ENCODE results near the genes TSG101 and NAV2.

GRCh38 chr11:18246342-18246745, 2.1 kb downstream of the SAA2 start:
- RRBS = no CpG with 5 or more reads among the region's 7 CpGs

DNA sequence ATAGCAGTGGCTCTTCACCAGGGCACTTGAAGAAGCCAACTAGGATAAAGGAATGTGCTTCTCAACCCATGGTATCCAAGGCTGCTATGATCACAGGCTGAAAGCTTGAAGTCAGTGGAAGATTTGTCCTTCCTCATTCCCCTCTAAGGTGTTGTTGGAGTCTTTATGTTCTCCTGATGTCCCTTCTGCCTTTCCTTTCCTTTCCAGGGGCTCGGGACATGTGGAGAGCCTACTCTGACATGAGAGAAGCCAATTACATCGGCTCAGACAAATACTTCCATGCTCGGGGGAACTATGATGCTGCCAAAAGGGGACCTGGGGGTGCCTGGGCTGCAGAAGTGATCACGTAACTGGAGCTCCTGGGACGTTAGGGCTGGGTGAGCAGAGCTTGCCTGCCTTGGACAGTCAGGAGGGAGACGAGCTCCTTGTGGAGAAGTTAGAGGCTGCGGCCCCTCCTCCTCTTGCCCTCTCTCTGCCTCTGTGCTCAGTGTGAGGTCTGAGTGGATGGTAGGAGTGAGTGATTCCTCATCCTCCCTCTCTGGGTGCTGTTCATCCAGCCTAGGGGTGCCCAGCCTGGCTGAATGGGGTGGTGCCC, 3.0 kb downstream of the SAA1 start:
- RRBS = no CpG with 5 or more reads among the region's 7 CpGs

- RRBS = no CpG with 5 or more reads among the region's 5 CpGs
Measured at GRCh38 chr11:18281872-18282449, 15.9 kb downstream of the SAA1 start.

DNA sequence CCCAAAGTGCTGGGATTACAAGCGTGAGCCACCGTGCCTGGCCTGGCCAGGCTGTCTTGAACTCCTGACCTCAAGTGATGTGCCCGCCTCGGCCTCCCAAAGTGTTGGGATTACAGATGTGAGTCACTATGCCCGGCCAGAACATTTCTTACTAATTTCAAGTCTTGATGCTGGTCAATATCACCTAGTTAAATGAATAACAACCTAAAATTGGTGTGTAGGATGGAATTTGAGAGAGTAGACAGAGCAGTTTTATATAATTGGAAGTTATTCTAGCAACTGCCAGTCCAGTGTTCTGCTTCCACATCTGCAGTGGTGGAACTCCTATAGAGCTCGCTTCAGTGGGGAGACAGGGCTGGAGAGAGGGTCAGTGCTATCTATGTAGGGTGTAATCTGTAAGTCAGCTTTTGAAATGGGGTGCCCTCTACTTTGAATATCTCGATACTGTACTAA, 4.5 kb downstream of the LDHA start:
- RRBS = no CpG with 5 or more reads among the region's 7 CpGs

- RRBS = no CpG with 5 or more reads among the region's 9 CpGs
Measured at GRCh38 chr11:18408439-18409248, 3.5 kb upstream of the LDHC start.

DNA sequence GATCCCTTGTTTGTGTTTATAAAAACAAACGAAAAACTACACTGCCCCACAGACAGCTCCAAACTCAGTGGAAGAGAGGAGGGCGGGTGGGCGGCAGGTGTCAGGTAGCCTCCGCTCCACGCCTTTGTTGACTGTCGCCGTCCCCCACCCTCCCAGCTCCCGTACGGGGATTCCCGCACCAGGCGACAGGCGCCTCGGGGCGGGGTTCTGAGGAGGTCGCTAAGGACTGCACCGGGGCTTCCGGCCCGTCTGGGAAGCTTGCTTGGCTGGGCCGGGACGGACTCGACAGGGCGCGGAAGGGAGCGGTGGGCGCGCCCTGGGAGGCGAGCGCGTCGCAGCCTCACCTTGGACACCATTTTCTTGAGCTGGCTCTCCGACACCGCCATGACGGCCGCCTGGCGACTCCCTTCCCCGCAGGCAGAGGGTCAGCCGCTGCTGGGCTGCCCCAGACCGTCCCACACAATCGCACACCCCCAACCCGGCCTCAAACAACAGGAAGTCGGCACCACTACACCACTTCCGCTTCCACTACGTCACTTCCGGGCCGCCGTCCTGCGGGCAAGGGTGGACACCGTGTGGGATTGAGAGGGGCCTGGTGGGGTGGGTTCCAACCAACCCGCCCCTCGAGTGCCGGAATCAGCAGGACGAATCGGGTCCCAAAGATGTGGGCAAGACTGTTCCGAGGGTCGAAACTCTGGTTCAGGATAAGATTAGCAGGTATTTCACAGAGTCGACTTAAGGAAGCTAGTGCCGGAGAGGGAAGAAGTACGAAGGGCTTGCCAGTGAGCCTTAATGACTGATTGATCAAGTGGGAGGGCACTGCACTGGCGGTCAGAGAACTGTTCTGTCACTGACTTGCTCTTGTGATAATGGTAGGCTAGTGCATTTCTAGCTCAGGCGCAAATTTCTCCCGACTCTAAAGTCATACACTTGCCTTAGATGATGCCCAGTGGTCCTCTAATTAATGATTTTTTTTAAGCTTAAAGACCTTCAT, at the start of gene TSG101:
Gene TSG101, minus strand, starts transcription at position 512 of the 994 bp plus-strand sequence.
- RRBS = under 1% methylated on average over 12 of the region's 61 CpGs

DNA sequence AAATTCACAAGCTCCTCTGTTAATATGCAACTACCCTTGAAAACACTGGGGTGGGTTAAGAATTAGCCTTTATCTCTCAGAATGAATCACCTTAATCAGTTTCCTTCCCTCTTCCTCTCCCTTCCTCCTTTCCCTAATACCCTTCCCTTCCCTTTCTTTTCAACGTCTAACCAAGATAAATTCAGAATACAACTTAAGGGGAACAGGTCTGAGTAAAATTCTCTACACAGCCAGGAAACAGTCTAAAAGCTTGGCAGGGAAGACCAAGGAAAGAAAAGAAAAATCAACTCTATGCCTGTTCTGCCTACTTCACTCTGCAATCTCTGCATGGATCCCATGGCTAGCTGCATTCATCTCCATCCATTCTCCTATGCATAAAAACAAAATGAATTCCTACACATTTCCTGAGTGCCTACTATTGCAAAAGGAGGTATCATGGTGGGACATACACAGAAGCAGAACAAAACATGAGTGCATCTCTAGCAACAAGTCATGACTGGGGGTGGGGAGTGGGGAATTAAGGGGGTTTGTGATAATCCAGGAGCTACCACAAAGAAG, 15.2 kb downstream of the UEVLD start:
- RRBS = no CpG with 5 or more reads among the region's 1 CpG

- RRBS = no CpG with 5 or more reads among the region's 12 CpGs
Measured at GRCh38 chr11:18707515-18708096, 9.0 kb downstream of the TMEM86A start.

DNA sequence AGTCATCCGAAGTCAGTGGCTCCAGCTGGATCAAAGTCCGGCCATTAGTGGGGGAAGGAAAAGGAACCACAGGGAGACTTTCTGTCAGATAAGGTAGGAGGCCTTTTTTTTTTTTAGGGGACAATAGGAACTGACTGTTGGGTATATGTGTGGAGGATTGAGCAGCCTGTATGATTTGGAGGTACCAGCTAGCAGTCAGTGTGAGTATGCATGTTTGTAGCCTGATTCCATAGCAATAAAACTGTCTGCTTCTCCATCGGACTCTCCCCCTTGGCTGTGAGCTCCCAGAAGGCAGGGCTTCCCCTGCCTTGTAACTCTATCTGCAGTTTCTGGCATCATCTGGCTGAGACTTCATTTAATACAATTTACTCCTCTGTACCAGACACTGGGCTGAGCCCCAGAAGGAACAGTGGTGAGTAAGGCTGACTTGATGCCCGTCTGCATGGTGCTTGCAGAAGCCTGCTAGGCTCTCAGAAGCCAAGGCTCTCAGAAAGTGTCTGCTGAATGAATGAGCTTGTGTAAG, 5.7 kb downstream of the IGSF22 start:
- RRBS = no CpG with 5 or more reads among the region's 4 CpGs

GRCh38 chr11:19136468-19137009, 19.6 kb downstream of the ZDHHC13 start:
- RRBS = no CpG with 5 or more reads among the region's 6 CpGs

DNA sequence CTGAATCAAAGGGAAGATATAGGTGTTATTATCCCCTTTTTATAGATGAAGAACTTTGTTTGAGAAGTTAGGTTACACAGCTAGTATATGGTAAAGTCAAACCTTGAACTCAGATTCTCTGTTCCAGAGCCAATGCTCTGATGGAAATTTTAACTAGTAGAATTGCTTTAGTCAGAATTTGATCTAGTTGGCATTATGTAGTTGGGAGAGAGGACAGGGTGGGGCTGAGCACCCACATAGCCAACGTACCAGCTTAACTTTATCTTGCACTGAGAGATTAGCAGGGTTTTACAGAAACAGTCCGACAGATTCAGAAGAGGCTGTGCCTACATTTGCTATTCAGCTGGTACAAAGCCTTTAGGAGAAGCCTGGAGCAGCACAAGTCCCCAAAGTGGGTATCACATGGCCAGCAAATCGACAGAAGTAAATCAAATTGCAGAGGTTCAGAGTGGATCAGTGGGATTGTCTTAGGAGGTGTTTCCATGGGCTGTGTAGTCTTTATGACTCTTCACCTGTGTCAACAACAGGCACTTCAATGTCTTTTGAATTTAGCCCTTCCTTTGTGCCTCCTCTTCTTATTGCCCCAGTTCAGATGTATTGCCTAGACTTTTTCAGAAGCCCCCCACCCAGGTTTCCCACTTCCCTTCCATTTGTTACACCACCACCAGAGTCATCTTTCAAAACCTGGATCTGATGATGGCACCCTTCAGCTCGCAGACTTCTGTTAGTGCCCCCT, 7.3 kb upstream of the CSRP3 start:
- RRBS = no CpG with 5 or more reads among the region's 4 CpGs

GRCh38 chr11:19453939-19454392, 213.2 kb upstream of the E2F8 start:
- RRBS = no CpG with 5 or more reads among the region's 7 CpGs

DNA sequence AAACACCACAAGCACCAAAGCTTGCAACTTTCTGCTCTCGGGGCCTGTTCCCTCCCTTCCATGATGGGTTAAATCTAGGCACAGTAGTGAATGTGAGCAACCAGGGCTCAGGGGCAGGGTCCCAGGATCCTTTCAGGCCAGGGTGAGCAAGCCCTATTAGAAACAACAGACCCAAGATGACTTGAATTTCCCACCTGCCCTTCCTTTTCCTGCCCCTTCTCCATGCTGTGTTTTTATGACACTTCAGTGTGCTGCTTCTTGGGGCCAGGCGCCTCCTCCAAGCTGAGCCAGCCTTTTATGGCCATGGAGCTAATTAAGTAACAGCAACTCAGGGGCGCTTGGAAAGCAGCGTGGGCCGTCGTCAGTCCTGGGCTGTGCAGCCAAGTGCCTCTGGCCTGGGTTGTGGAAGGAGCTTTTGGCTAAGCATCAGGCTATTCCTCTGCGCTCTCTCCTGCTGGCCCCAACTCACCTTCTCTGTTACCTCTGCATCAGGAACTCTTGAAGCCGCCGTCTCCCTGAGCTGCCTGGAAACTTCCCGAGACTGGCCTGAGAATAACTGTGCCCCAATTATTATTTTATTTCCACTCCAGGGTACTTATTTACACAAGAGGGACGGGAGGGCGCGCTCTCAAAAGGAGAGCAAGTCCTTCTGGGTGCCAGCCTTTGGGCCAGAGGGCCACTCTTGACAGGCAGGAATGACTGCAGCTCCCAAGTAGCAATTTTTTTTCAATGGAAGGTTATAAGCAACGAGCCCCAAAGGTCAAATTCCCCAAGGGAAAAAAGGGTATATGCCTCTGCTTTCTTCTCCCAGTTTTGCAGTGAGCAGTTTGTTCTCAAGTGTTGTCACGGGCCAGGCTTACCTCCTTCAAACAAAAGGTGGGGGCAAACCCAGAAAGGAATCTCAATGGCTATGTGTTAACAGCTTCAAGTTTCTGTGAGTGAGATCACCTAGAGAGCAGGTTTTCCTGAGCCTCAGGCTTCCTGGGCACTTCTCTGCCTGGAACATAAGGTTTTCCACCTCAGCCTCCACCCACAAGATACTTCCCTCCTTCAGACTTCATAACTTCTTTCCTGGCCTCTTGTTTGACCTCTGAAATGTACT, 38.6 kb upstream of the NAV2 start:
- RRBS = no CpG with 5 or more reads among the region's 15 CpGs

- RRBS = no CpG with 5 or more reads among the region's 7 CpGs
Measured at GRCh38 chr11:19676087-19676801, 36.4 kb upstream of the NAV2 start.

- RRBS = 2% methylated on average over 17 of the region's 91 CpGs
Measured at GRCh38 chr11:19711757-19712961, at the start of gene NAV2. Gene NAV2, plus strand, starts transcription at chr11:19712837.

- RRBS = 60% methylated on average over 1 of the region's 14 CpGs
Measured at GRCh38 chr11:19730285-19730959, 17.8 kb downstream of the NAV2 start.

DNA sequence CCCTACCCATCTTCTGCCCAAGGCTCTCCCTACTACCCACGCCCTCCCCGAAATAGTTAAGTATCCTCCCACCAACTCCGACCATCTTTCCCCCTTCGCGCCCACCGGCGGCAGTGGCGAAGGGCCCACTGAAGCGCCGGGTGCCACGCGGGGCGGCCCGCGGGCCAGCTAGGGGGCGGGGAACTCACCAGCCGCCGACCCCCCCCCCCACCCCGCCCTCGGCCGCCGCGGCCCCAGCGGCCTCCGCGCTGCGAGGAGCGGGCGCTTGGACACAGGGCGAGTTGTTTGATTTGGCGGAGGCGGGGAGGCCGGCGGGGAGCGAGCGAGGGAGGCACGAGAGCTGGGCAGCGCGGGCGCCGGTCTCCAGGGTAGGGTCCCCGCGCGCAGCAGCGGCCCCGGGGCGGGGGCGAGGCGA, 64.3 kb downstream of the NAV2 start:
- RRBS = 2% methylated on average over 14 of the region's 49 CpGs

GRCh38 chr11:19793304-19793721, 80.7 kb downstream of the NAV2 start:
- RRBS = no CpG with 5 or more reads among the region's 3 CpGs

DNA sequence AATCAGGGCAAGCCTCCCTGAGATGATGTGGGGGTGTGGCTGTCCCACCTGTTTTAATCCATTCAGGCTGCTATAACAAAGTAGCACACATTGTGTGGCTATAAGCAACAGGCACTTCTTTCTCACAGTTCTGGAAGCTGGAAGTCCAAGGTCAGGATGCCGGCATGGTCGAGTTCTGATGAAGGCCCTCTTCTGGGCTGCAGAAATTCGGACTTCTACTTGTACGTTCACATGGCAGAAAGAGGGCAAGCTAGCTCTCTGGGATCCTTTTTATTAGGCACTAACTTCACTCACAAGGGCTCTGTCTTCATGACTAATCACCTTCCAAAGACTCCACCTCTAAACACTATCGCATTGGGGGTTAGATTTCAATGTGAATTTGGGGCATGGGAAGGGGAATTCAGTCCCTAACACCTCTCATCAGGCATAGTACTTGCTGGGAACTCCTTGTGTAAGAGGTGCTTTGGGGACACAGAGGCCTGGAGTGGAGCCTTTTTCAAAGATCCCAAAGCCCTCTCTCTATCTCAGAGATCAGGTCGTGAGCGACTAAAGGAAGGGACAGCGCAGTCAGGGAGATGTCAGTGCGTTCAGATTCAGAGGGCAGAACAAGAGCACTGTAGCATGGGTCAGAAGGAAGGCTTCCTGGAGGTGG, 158.3 kb downstream of the DBX1 start:
- RRBS = no CpG with 5 or more reads among the region's 9 CpGs

All from cardiac fibroblast (primary cell).